Bronchus fibroblast of lung (primary cell): ENCODE results near the gene NDUFA4L2.

- RAMPAGE, long total RNA: no peak
These were observed 432 bp upstream of the NAB2 start for GRCh38 chr12:57088416-57088948.

DNA sequence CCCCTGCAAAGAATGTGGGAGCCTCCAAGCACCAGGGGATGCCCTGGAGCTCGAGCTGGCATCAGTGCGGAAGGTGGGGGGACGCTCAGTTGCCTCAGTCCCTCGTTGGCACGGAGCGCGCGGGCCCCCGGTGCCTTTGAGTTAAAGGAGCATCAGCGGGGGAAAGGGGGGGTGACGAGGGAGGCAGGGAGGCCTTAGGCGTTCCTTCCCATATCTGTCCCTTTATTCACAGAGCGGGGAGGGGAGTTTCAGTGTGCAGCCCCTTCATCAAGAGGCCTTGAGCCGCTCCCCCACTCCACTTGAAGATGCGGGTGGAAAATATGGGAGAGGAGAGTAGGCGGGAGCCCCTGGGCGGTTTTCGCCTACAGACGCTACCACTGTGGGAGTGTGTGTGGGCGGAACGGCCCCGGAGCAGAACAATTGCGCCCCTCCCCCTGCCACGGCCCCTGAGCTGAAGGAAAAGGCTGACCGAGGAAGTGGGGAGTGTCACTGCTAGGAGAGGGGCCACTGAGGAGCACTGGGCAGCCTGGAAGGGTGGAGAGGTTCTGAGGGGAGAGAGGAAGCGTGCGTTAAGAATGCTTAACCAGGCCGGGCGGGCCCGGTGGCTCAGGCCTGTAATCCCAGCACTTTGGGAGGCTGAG is 820 bp downstream of the NAB2 start:
- RAMPAGE, long total RNA: no peak

GRCh38 chr12:57105399-57105862 is 5.7 kb downstream of the STAT6 start:
- RAMPAGE, long total RNA: no peak

DNA sequence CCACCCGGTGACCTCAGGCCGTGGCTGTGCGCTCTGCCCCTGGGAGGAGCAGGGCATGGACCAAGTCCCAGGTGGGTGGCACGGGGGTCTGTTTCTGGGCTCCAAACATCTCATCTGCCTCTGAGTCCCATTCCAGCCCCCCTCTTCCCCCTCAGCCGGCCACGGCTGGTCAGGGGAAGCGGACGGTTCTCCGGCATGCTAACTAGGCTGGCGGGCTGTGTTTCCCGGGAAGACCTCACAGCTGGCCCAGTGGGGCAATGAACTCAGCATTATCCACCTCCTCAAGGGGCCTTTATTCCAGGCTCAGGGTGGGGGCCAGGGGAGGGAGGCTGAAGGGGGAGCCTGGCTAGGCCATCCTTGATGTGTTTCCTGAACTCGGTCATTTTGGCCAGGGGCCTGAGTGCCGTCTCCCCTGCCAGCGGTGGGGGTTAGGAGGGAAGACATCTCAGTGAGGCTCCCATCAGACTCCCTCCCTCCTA is 7.7 kb downstream of the LRP1 start:
- RAMPAGE, long total RNA: no peak

DNA sequence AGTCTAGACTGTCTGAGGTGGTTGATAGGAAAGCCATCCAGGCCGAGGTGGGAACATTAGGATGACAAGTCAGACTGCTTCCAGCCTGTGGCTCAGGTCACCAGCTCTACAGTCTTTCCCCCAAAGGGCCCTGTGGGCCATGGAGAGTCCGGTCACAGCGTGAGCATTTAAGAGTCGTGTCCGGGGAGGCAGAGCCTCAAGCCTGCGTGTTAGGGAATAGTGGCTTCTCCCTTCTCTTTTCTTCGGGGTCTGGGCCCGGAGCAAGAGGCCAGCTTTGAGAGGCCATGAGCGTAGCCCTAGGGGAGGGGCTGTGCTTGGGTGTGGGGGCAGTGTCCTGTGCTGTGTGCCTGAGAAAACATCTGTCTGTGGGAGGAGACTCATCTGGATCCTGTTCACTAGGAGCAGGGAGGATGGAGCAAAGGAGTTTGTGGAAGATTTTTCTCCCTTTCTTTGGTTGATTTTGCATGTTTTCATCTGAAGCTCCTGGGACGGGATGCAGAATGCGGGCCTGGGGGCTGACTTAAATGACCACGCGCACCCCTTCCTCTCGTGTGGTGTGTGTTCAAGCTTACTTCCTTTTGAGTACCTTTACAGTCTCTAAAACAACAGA is 13.9 kb downstream of the LRP1 start:
- RAMPAGE, long total RNA: no peak

DNA sequence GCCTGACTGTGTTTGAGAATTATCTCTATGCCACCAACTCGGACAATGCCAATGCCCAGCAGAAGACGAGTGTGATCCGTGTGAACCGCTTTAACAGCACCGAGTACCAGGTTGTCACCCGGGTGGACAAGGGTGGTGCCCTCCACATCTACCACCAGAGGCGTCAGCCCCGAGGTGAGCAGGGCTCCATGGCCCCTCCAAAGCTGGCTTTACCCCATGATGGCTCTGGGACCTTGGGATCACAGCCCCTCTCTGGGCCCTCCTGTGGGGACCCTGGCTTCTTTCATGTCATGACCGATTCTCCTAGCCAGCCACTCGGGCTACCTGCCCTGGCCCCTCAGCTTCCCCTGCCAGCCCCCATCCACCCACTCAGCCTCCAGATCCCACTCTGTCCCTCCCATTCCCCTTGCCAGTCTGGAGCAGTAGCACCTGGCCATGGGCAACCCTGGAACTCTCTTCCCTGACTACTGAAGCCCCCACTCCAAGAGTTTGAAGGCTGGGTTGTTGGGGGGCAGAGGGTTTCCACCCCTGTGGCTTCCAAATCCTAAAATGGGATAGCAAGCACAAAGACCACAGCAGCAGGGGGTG is 27.9 kb downstream of the LRP1 start:
- RAMPAGE, long total RNA: no peak

DNA sequence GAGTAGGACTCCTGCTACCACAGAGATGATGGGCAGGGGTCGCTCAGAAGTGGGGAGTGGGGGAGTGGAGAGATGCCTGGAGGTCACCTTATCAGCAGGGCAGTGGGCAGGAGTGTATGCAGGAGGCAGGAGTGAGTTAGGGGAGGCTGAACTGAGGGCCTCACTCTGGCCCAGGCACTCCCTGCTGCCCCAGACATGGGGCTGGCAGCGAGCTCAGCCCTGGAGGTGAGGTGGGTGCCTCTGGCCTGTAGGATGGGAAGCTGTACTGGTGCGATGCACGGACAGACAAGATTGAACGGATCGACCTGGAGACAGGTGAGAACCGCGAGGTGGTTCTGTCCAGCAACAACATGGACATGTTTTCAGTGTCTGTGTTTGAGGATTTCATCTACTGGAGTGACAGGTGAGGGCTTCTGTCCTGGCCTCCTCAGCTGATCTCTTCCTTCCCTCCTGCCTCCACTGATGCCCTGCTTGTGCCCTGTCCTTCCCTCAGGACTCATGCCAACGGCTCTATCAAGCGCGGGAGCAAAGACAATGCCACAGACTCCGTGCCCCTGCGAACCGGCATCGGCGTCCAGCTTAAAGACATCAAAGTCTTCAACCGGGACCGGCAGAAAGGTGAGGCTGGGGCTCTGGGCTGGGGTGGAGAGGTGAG is 31.9 kb upstream of the NXPH4 start:
- RAMPAGE, long total RNA: no peak

DNA sequence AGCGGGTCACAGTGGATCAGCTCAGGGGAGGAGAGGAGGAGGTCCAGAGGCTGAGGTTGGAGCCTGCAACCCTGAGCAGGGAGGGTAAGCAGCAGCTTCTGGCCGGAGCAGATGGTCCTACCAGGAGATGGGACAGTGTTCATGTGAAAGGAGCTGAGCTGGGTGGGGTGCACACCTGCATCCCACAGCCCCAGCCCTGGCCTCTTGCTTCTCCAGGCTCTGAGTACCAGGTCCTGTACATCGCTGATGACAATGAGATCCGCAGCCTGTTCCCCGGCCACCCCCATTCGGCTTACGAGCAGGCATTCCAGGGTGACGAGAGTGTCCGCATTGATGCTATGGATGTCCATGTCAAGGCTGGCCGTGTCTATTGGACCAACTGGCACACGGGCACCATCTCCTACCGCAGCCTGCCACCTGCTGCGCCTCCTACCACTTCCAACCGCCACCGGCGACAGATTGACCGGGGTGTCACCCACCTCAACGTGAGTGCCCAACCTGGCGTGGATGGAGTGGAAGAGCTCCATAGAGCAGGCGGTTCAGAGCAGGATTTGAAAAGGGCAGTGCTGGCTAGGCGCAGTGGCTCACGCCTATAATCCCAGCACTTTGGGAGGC is 10.2 kb upstream of the NXPH4 start:
- RAMPAGE, long total RNA: no peak

DNA sequence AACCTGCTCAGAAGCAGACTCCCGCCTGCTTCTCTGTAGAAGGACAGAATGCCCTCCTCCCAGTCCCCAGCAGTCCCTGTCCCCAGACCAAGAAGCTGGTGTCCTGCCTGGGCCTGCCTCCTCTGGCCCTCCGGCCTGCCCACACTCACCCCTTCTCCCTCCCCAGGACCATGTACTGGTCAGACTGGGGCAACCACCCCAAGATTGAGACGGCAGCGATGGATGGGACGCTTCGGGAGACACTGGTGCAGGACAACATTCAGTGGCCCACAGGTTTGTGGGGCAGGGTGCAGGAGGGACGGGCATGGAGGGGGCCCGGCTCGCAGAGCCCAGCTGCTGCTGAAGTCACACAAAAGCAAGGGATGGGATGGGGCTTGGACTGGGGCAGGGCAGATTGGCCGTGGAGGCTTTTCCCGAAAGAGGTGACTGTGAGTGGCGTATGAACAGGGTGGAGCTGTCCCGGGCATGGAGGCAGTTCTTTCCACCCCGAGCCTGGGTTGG is 8.0 kb upstream of the NXPH4 start:
- RAMPAGE, long total RNA: no peak

- RAMPAGE, long total RNA: no peak
These were observed 7.1 kb upstream of the NXPH4 start for GRCh38 chr12:57209428-57210012.

DNA sequence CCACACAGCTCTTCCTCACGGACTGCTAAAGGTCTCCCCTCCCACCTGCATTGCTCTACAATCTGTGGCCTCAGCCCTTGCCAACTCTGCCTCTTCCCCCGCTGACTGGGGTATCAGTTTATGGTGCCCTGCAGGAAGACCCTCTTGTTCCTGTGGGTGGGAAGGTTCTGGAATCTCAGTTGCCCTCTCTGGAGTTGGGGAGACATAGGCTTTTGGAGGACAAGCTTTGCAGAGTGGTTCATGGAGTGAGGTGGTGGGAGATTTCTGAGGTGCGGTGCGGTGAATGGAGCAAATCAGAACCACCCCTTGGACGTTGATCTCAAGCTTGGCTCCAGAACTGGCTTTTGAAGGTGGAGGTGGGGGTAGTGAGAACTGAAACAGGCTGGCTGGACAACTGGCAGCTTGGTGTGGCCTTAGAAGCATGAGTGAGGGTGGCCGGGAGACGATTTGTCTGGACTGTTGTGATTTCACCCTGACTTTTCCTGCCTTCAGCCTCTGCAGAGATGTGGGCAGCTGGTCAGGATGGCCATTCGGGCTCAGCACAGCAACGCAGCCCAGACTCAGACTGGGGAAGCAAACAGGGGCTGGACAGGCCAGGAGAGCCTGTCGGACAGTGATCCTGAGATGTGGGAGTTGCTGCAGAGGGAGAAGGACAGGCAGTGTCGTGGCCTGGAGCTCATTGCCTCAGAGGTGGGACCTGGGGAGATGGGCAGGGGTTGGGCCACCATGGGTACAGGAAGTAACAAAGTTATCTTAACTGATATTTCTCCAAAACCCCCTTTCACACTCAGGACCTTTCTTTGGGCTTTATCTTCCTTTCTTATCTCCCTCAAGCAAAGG is 1.0 kb downstream of the SHMT2 start:
- RAMPAGE, long total RNA: no peak

DNA sequence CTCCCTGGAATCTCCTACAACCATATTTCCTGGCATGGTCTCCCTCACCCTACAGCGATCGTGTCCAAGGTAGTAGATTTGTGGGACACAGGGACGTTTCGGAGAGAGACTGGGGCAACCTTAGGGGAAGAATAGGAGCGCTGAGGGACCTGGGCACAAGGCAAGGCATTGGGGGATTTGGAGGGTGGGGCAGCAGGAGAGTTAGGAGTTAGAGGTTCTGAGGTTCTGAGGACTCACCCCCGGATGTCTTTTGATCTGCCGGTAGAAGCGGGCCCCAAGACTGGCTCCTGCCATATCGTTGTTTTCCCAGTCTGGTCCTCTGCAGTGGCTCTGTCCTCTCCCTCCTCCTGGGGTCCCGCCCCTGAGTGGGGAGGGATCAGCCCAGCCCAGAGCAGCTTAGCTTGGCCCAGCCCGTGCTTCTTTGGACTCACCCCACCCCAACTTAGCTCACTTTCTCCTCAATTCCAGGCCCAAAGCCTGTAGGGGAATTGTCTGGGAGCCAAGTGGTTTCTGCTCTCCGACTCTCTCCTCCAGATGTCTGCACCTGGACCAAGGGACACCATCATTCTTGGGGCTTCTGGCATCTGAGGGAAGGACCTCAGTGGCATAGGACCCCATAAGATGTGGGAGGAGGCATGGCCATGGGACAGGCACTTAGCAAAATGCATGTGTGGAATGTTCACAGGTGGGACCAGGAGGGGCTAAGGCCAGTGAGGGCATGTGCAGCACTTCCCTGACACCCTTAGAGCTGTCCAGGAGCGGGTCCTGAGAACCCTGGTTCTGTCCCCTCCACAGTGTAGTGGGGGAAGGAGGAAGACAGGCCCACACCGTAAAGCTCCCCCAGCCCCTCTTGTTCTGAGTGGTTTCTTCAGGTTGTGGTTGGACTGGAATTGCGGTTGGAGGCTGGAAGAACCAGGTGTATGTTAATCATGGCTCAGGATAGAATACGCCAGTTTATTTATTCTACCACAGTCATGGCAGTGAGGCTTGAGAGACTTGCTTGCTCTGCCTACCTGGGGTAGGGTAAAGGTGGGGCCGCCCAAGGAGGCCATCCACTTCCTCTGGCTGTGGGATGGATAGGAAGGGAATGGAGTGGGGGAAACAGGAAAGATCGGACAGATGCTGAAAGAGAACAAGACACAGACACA is at the start of gene NDUFA4L2:
TSS of gene NDUFA4L2 (minus strand) at position 313 of the 1,148 bp plus-strand sequence.
- RAMPAGE, long total RNA: no peak

DNA sequence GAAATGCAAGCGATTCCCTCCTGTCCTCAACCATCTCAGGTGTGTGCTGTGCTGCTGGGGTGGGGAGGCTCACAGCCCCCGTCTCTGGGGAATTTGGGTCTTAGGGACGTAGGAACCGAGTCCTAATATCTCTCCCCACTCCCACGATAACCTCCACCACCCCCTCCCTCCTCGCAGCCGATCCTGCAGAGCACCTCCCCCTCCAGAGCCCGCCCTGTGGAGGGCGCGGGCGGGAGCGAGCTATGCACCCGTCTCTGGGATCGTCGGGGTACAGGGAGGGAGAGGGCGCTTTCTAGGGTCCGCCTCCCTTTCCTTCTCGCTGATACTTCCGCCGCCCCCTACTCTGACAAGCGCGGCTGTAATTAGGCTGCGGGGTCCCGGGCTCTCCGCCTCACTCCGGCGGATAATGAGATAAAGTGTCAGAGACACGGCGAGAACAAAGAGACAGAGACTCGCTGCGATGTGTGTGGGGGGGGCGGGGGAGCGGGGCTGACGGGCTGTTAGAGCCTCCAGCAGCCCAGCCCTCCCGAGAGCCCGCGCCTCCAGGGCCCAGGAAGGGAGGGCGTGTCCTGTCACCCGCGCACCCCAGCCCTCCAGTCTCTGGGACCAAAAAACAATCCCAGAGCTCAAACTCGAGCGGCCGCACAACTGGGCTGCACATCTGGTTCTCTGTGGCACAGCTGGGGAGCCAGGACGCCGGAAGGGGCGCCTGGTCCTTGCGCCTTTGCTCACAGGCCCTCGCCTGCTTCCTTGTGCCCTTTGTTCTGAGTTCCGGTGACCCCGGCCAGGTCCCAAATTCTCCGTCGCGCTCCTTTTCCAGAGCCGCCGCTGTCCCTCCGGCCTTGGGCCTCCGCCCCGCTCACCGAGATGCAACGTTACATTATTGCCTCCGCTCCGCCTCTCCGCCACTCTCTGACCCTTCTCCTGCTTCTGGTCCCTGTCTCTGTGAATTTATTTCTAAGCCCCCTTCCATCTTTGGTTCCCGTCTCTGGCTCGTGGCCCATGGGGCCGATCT is 1.3 kb upstream of the NDUFA4L2 start:
- RAMPAGE, long total RNA: no peak

GRCh38 chr12:57279929-57280756 is 29.2 kb upstream of the STAC3 start:
- RAMPAGE, long total RNA: no peak

- RAMPAGE, long total RNA: no peak
These were observed 59.2 kb upstream of the STAC3 start for GRCh38 chr12:57310121-57310567.

DNA sequence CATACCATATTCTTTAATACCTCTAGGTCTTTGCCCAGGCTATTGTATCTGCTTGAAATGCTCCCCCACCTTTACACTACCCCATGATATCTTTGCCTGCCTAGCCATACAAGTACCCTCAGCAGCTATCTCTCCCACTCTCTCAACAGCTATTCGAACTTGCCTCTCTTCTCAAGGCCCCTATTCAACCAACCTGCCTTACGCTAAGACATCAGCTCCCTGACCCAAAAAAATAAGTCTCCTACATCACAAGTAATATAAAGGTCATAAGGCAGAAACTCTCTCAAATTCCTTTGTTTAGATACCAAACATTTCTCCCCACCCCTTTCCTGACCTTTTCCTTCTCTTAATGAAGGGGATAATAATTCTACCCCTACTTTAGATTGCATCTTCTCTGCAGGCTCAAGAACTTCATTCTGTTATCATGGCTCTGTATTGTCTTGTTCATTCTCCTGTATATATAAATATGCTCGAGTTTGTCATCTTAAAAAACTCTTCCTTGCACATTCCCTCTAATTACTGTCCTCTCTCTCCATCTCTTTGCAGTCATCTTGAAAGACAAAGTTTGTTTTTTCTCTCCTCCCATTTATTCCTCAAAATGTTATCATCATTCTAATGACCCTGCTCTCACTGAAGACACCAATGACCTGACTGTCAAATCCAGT is 11.0 kb downstream of the R3HDM2 start:
- RAMPAGE, long total RNA: no peak

GRCh38 chr12:57470989-57471443 is 8.7 kb downstream of the ARHGAP9 start:
- RAMPAGE, long total RNA: no peak

DNA sequence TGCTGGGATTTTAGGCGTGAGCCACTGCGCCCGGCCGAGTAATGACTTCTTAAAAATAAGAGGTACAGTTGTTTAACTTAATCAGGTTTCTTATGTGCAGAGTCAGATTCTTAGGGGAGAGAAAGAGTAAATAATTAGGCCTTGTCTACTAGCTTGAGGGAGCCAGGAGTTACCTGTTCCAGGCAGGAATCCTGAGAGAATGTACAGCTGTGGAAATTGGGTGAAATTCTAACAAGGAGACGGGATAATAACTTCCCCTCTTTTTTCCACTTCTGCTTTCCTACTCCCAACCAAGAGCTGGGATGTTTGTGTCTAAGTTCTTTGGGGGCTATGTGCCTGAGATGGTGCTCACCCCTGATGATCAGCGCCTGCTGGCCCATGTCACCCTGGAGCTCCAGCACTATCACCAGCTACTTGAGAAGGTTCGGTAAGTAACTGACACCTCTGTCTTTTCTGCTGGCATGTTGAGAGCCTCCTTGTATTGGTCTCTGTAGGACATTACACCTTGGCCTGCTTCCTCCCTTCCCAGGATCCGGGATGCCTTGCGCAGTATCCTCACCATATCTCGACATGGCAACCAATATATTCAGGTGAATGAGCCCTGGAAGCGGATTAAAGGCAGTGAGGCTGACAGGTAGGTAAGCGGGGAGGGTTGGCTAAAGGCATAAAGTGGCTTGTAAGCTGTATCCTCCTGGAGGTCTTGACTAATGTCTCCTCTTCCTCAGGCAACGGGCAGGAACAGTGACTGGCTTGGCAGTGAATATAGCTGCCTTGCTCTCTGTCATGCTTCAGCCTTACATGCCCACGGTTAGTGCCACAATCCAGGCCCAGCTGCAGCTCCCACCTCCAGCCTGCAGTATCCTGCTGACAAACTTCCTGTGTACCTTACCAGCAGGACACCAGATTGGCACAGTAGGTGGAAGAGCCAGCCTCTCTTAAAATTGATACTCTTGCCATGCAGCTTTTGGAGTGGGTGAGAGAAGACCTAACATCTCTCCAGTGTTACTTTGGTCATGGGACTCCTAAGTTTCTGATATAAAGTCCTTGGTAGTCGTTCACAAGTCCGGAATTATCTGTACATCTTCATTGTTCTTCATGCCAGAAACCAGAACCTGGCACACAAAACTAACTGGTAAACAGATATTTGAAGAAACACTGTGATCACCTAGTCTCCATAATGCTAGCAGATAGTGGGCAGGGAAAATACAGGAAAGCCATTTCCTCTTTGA is 5.5 kb downstream of the DDIT3 start:
- RAMPAGE, long total RNA: no peak

GRCh38 chr12:57515654-57516210 is 4.6 kb downstream of the DDIT3 start:
- RAMPAGE, long total RNA: no peak

DNA sequence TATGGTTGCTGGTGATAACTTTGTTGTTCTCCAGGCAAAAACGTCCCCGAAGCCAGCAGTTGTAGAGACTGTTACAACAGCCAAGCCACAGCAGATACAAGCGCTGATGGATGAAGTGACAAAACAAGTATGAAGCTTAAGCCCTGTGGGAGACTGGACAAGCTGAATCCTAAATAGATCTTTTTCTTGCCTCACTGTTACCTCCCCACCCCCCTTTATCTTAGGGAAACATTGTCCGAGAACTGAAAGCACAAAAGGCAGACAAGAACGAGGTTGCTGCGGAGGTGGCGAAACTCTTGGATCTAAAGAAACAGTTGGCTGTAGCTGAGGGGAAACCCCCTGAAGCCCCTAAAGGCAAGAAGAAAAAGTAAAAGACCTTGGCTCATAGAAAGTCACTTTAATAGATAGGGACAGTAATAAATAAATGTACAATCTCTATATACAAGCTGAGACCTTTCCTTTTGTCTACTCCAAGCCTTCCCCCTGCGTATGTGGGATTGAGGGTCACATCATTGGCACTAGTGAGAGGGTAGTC is 4.0 kb downstream of the DDIT3 start:
- RAMPAGE, long total RNA: no peak